ENCODE results near the genes SCD, WNT8B and HIF1AN.

GRCh38 chr10:98420652-98421374 lies 5.8 kb upstream of the PYROXD2 start:
- PRO-cap: no peak
- RAMPAGE, long total RNA, 4 experiments: no peak in any of the 4 experiments

GRCh38 chr10:98460619-98461488 lies 14.1 kb upstream of the HPS1 start:
- PRO-cap: no peak
- RAMPAGE, long total RNA, 4 experiments: no peak in any of the 4 experiments

GRCh38 chr10:98778017-98778901 lies 331.5 kb upstream of the HPS1 start:
- PRO-cap: no peak
- RAMPAGE, long total RNA, 4 experiments: no peak in any of the 4 experiments

DNA sequence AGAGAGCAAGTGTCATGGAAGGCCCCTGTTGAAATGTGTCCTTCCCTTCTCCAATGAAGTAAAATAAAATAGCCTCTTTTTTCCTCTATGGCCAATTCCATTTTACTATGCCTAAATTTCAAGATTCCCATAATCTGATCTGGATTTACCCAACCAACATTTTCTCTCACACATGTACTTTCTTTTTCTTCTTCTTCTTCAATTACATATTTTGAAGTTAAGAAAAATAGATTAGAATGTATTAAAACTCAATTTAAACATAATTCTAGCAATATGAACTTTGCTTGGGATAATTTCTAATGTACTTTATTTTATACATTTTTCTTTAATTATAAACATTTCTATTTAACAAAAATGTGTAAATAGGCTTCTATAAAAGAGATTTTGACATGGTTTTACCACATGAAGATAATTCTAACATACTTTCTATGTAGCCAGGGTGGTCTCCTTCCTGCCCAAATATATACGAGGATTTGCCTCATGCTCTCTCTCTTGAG lies 9.9 kb downstream of the HPSE2 start:
- PRO-cap: no peak
- RAMPAGE, long total RNA, 4 experiments: no peak in any of the 4 experiments

GRCh38 chr10:99233935-99235087 lies 1.3 kb downstream of the HPSE2 start:
- PRO-cap: no peak
- RAMPAGE, long total RNA, 4 experiments: no peak in any of the 4 experiments

DNA sequence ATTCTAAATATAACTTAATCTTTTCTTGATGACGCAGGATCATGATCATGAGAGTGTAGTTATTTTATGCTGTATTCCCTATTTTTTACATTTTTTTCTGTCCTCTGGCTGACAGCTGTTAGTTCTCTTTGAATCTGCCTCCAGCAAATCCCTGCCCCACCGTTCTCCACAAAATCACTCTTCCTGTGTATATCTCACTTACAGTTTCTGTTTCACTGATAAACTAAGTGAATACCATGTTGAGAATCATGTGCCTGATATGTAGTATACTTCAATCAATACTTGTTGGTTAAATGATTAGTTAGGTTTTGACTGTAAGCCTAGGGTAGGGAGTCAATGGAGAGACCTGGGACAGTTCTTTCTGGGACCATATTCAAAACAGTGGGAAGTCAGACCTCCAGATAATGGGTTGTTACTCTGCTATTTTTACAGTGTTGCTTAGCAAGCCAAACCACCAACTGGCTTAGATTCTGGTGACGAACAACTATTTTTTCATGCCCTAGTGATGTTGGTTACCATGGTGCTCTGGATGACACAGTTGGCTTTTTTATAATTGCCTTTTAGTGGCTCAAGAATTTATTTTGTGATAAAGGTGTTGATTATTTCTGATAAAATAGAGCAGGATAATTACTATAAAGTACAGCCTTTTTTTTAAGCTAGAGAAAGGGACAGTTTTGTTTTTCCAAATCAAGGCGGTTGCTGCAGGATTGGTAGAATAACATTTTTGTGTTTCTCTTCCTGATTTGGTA lies 12.9 kb downstream of the CNNM1 start:
- PRO-cap: no peak
- RAMPAGE, long total RNA, 4 experiments: no peak in any of the 4 experiments

DNA sequence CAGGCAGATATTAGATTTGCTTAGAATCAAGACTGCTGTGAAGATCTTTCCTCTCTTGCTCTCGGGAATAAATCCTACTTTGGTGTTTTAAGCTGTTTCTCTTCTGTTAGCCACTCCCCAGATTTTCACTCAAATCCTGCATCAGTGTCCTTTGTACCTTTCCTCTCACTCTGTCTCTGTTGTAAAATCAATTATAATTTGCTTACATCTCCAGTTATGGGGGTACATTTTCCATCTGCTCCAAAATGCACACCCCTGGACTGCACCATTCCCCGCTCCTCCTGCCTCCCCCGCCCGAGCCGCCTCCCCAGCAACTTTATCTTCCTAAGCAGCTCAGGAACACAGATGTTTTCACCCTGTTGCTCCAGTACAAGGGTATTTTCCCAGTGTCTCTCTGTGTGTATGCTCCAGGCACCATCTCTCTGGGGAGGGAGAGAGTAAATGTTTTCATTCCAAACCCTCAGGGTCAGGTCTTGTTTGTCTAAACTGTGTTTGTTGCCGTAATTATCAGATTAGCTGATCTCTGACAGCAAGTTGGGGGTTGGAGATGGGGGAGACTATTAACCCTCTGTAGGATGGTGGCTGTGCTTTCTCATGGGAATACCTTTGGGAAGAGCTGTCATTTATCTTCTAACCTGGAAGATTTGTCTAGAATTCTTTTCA lies 20.4 kb upstream of the GOT1 start:
- PRO-cap: no peak
- RAMPAGE, long total RNA, 4 experiments: no peak in any of the 4 experiments

DNA sequence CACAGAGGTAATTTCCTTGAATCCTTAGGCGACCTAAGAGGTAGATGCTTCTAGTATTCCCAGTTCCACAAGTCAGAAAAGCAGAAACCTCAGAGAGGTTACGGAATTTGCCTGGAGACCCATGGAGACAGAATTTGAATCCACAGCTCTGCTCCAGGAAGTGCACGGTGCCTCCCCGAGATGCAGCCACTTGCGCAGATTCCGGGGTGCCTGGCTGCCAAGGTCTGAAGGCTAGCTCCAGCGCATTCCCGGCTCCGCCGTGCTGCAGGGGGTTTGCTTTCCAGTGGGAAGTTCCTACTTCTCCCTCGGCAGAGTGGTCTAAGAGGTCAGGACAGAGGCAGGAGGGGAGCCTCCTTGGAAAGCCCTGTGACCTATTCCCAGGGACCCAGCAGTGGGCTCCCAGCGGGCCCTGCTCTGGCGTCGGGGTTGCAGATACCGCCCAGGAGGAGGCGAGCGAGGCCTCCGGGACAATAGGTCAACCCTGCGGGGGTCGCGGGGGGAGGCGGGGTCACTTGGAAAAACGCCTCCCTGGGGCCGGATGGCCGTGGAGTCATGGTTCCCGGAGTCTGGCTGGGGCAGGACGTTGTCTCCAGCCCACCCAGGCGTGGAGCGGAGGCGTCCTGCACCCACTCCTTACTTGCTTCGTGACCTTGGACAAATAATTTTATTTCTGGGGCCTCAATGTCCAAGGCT lies 10.0 kb upstream of the NKX2-3 start:
- PRO-cap: no peak
- RAMPAGE, long total RNA, 4 experiments: no peak in any of the 4 experiments

- PRO-cap: no peak
- RAMPAGE, long total RNA, 4 experiments: no peak in any of the 4 experiments
Measured at GRCh38 chr10:99531434-99532218, 1.1 kb upstream of the NKX2-3 start.

DNA sequence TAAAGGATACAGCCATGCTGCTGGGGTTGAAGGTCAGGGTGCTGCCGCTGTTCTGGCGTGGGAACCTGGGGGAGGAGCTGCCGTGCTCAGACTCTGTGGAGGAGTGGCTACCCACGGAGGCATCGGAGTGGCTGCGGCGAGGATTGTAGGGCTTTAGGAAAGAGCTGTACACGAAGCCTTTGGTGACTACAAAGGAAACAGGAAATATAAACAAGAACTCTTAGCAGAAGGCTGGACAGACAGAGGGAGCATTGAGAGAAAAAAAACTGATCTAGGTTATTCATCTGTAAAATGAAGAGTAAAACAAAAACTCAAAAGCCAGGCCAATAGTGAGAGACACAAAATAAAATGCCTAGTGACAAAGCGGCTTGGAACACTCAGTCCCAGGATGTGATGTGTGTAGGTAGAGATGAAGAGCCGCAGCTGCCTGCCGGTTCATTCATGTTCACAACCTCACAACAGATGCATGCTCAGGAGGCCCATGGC lies 97.8 kb downstream of the ABCC2 start:
- PRO-cap: no peak
- RAMPAGE, long total RNA, 4 experiments: no peak in any of the 4 experiments

DNA sequence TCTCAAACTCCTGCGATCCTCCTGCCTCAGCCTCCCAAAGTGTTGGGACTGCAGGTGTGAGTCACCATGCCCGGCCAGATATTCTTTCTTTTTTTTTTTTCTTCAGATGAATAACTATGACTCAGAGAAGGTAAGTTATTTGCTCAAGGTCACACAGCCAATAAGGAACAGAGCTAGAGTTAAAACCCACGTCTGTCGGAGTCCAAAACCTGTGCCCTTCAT lies 28.2 kb upstream of the DNMBP start:
- PRO-cap: no peak
- RAMPAGE, long total RNA, 4 experiments: no peak in any of the 4 experiments

DNA sequence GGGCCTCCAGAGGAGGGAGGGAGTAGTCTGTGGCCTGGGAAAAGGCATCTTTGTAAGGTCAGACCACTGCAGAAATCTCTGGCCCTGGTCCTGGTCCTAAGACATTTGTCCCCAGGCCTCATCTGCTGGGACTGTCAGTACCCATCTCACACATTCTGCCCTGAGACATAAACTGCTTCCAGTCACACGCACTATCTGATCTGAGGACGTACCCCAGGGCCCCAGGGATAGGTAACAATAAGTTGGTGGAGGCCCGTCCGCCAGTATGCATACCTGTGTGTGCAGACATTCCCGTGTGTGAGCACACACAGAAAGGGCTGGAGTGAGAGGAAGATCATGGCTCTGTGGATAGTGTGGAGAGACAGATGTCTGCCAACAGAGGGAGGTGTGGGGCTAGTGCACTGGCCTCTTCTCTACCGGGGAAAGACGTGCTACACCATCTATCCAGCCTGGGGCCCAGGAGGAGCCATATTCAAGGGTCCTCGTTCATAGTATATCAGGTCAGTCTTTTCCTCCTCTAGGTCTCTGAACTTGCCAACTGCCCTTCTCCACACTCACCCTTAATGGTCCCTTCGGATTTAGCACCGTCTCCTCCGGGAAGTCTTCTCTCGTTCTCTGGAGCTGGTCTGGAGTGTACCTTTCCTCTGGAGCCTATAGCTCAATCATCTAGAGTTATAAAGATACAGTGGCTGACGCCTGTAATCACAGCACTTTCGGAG lies 4.7 kb upstream of the SCD start:
- PRO-cap: no peak
- RAMPAGE, long total RNA, 4 experiments: no peak in any of the 4 experiments

DNA sequence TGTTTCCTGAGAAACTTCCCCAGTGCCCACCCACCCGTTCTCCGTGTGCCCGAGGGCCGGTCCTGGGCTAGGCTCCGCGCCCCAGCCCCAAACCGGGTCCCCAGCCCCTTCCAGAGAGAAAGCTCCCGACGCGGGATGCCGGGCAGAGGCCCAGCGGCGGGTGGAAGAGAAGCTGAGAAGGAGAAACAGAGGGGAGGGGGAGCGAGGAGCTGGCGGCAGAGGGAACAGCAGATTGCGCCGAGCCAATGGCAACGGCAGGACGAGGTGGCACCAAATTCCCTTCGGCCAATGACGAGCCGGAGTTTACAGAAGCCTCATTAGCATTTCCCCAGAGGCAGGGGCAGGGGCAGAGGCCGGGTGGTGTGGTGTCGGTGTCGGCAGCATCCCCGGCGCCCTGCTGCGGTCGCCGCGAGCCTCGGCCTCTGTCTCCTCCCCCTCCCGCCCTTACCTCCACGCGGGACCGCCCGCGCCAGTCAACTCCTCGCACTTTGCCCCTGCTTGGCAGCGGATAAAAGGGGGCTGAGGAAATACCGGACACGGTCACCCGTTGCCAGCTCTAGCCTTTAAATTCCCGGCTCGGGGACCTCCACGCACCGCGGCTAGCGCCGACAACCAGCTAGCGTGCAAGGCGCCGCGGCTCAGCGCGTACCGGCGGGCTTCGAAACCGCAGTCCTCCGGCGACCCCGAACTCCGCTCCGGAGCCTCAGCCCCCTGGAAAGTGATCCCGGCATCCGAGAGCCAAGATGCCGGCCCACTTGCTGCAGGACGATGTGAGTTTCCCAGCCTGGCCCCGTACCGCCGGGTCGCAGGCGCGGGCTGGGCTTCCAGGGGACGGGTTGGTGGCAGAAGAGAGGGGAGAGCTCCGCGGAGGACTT lies at the start of gene SCD:
Gene SCD (plus strand): TSS at position 472 of the 875 bp plus-strand sequence.
- PRO-cap: no peak
- RAMPAGE, long total RNA, 4 experiments: start-site peak on the plus strand in 4 of 4 experiments, centred at positions 470 to 585 of the sequence, 3,716 to 98,105 reads per replicate

DNA sequence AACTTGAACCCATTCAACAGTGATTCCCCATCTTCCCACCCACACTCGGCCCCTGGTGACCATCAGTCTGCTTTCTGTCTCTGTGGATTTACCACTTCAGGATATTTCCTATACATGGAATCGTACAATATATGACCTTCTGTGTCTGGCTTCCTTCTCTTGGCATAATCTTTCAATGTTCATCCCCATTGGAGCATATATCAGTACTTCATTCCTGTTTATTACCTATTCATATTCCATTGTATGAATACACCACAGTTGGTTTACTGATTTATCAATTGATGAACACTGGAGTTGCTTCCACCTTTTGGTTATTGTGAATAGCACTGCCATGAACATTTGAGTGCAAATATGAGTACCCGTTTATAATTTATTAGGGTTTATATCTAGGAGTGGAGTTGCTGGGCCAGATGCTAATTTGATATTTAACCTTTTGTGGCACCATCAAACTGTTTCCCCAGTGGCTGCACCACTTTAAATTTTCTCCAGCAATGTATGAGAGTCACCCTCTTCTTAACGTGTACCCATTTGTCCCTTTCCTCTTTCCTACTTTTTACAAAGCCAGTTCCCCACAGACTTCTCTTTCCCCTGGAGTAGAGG lies 25.4 kb downstream of the SCD start:
- PRO-cap: no peak
- RAMPAGE, long total RNA, 4 experiments: no peak in any of the 4 experiments

GRCh38 chr10:100462918-100463194 lies at the start of gene WNT8B:
Gene WNT8B (plus strand): TSS chr10:100463009.
- PRO-cap: no peak
- RAMPAGE, long total RNA, 4 experiments: no peak in any of the 4 experiments

- PRO-cap: unidirectional peak, plus-strand start at chr10:100535943
- RAMPAGE, long total RNA, 4 experiments: start-site peak on the plus strand in 4 of 4 experiments, at chr10:100535926-100536486 at its widest, 11 to 233 reads per replicate
Measured at GRCh38 chr10:100535597-100536825, at the start of gene HIF1AN. Gene HIF1AN (plus strand): TSS chr10:100535943.

DNA sequence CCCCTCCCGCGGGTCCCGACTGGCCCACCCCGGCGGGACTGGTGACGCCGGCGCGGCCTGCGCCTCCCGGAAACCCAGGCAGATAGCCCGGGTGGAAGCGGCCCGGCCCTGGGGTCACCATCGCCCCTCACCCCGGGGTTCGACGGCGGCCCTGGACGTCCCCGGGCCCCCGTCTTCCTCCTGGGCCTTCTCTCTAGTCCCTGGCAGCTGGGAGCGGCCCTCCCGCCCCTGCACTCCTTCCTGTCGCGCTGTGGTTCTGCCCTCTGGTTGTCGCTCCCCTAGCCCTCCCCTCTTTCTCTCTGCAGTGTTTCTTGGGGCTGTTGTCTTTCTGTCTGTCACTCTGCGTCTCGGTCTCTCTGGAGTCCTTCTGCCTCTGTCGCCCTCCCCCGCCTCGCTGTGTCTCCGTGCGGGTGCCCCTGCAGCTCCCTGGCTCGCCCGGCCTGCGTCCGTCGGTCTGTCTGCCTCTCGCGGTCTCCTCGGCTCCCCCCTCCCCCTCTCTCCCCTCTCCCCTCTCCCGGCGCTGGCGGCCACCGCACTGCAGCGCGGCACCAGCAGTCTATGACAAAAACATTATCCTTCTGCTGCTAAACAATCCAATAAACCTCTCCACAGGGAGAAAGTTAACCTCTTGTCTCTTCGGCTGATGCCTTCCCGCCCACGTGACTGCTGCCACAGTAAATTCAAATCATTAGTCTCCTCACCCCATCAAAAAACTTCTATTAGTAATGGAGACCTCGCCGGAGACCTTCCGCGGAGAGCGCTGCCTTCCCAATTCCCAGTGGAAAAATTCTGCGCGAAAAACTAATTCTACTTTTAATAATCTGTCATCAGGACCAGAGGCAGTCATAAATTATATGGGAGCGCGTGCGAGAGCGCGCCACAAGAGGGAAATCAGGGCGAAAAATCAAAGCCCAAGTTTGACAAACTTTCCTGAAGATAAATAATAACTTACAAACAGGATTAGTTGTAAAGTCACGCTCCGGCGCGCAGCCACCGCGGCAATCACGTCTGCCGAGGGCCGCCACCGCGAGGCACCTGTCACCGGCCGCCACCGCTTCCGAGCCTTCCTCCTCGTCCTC lies 90.2 kb upstream of the PAX2 start:
- PRO-cap: no peak
- RAMPAGE, long total RNA, 4 experiments: no peak in any of the 4 experiments

GRCh38 chr10:100749663-100749971 lies 4.2 kb downstream of the PAX2 start:
- PRO-cap: no peak
- RAMPAGE, long total RNA, 4 experiments: no peak in any of the 4 experiments

DNA sequence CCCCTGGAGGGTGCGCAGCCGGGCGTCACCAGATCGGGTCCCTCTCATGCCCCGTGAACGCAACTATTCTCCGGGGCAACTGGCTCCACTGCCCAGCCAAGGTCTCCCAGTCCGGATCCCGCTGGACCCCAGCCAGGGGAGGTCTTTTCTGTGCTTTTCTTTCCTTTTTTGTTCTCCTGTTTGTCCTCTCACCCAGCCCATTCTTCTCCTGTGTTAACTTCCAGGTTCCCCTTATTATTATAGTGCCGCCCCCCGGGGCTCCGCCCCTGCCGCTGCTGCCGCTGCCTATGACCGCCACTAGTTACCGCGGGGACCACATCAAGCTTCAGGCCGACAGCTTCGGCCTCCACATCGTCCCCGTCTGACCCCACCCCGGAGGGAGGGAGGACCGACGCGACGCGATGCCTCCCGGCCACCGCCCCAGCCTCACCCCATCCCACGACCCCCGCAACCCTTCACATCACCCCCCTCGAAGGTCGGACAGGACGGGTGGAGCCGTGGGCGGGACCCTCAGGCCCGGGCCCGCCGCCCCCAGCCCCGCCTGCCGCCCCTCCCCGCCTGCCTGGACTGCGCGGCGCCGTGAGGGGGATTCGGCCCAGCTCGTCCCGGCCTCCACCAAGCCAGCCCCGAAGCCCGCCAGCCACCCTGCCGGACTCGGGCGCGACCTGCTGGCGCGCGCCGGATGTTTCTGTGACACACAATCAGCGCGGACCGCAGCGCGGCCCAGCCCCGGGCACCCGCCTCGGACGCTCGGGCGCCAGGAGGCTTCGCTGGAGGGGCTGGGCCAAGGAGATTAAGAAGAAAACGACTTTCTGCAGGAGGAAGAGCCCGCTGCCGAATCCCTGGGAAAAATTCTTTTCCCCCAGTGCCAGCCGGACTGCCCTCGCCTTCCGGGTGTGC lies 82.2 kb downstream of the PAX2 start:
- PRO-cap: no peak
- RAMPAGE, long total RNA, 4 experiments: no peak in any of the 4 experiments

- PRO-cap: no peak
- RAMPAGE, long total RNA, 4 experiments: no peak in any of the 4 experiments
Measured at GRCh38 chr10:100912115-100912374, 718 bp upstream of the SLF2 start.